ENCODE measurements around a stretch of chr9.

- RRBS, 2 experiments, result no CpG with 5 or more reads among the region's 7 CpGs
These were observed 33.6 kb upstream of the WASHC1 start for GRCh38 chr9:62871-63276.

DNA sequence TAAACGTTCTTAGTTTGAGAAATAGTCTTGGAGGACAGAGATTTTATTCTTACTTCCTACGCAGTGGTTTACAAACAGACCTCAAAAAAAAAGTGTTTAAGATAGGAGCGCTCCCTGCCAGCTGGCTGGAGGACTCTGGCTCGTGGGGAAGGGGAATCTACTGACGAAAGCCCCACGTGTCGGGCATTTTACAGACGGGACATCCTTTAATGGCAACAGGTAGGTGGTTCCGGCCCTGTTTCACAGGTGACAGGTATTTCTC lies 710 bp downstream of the ZNG1A start:
- RRBS, 2 experiments, result no CpG with 5 or more reads among the region's 9 CpGs

DNA sequence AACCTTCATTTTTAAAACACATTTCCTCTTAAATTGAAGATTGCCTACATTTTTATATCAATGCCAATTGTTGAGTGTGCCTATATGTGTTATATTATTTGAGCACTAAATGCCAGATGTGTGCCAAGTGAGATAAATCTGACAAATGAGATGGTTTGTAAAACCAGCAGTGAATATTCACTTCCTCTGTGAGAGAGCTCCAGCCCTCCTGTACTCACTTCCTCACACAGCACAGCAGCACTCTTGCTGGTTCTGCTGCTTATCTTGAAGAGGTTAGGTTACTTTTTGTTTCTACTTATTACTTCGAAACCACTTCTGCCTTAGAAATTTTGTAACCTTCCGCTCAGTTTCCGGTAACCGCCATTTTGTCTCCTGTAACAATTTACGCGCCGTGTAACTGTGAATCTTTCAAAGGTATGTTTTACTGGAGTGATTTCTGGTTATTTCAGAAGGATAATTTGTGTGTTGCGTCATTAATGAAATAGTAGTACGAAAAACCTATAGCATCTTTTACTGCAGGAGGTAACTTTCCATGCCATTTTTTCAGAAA lies 58.1 kb downstream of the DOCK8 start:
- RRBS, 2 experiments, result no CpG with 5 or more reads among the region's 9 CpGs

DNA sequence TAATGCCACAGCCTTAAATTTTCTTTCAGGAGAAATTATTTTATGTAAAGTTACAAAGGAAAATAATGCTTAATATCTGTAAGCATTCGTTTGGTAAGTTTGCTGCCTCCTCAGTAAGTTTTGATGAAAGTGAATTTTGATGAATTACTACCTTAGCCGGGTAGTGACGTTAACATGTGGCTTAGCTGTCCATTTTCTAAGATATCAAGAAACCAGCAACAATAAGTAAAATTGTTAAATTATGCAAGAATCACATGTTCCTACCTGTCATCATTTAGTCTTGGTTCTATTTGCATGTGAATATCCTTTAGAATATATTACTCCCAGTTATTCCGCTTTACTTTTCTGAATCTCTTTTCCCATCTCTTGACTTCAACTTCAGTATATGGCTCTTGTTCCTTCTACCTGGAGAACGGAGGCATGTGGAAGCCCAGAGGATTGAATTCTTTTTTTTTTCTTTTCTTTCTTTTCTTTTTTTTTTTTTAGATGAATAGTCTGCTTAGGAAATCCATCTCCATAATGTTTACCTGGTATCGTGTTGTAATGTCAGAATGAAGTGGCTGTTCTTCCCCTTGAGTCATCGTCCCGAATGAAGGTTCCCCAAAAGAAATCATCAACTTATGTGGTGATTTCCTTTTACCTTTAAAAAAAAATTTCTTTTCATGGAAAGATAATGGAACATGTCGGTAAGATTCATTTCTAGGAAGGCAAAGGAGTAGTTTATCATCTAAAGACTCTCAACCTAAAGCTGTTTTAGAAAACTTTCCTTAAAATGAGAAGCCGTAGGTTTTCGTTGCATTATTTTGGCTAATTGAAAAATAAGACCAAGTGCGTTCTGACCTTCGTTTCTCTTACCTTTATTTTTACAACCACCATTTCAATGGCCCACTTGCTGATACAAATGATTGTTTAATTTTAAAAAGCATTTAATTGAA lies 59.6 kb downstream of the DOCK8 start:
- RRBS, 2 experiments, result no CpG with 5 or more reads among the region's 13 CpGs

GRCh38 chr9:297056-297422 lies 82.4 kb downstream of the DOCK8 start:
- RRBS, 2 experiments, result no CpG with 5 or more reads among the region's 4 CpGs

DNA sequence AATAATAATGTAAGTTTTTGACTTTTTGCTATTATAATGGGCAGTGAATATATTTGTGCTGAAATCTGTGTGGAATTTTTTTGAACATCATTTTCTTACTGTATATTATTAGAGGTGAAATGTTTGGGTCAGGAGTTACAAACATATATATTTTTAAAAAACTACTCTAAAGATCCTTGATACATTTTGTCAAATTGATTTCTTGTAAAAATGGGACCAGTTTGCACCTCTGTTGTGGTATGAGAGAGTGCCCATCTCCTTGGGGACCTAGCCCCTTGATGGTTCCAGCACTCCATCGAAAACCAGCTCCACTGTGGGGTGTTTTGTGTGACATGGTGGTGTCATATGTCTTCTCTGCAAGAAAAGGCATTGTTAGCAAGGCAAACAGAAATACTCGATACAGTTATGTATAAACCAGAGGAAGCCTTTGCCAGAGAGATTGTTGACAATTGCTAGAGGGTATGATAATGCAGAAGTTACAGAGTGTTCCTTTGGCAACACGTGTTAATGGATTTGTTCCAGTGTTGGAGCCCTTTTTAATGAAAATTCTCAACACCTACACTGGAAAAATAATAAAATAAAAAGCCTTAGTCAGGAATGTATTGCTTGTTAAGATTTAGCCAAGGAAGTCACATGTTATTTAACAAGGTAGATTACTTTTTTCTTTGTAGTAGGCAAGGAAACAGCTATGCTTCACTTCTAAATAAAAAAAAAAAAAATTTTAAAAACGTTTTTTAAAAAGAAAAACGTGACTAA lies 66.5 kb downstream of the KANK1 start:
- RRBS, 2 experiments, result no CpG with 5 or more reads among the region's 5 CpGs

GRCh38 chr9:573945-574374 lies 69.5 kb downstream of the KANK1 start:
- RRBS, 2 experiments, result no CpG with 5 or more reads among the region's 8 CpGs

DNA sequence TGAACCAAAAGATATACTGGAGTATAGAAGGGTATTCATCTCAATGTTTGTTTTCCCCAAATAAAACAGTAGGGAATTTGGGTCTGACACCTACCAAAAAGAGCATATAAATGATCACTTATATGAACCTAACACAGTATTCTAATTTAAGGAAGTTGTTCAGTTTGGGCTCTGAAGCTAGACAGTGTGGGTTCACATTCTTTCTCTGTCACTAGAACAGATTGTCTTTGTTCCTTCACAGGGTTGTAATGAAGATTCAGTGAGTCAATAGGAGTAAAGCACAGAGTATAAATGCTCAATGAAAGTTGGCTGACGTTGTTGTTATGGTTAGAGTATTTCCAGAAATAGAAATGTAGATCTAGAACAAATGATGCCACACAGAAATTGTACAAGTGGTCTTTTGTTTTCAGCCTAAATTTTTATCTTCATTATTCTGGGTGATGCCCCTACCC lies 125.5 kb upstream of the DMRT1 start:
- RRBS, 2 experiments, result no CpG with 5 or more reads among the region's 1 CpG

DNA sequence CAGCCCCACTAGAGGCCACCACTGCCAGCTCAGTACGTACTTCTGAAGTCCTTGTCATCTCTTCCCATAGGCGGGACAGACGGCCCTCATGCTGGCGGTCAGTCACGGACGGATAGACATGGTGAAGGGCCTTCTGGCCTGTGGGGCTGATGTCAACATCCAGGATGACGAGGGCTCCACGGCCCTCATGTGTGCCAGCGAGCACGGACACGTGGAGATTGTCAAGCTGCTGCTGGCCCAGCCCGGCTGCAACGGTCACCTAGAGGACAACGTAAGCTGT lies 99.4 kb upstream of the DMRT1 start:
- RRBS, 2 experiments, result no CpG with 5 or more reads among the region's 14 CpGs

DNA sequence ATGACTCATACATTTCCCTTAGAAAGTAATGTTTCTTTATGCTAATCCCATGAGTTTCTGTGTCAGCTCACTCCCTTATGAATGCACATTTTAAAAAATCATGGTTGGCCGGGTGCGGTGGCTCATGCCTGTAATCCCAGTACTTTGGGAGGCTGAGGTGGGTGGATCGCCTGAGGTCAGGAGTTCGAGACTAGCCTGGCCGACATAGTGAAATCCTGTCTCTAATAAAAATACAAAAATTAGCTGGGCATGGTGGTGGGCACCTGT lies 89.2 kb upstream of the DMRT1 start:
- RRBS, 2 experiments, result no CpG with 5 or more reads among the region's 5 CpGs

GRCh38 chr9:818071-818687 lies 23.3 kb upstream of the DMRT1 start:
- RRBS, 2 experiments, result no CpG with 5 or more reads among the region's 7 CpGs

DNA sequence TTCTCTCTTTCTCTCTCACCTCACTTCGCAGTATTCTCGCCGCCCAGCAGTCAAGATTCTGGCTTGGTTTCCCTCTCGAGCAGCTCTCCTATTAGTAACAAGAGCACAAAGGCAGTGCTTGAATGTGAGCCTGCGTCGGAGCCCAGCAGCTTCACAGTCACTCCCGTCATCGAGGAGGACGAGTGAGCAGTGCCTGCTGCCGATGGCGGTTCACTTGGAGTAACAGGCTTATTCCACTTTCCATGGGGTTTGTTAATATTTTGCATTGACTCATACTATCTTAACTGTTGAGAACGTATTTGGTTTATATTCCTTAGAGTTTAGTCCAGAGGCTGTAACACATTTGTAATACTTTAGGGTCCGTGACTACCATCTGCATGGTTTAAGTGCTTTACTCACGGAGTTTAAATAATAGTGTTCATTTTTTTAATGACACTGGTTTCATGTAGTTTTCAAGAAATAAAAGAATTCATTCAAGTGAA lies 8.5 kb upstream of the DMRT3 start:
- RRBS, 2 experiments, result no CpG with 5 or more reads among the region's 14 CpGs

DNA sequence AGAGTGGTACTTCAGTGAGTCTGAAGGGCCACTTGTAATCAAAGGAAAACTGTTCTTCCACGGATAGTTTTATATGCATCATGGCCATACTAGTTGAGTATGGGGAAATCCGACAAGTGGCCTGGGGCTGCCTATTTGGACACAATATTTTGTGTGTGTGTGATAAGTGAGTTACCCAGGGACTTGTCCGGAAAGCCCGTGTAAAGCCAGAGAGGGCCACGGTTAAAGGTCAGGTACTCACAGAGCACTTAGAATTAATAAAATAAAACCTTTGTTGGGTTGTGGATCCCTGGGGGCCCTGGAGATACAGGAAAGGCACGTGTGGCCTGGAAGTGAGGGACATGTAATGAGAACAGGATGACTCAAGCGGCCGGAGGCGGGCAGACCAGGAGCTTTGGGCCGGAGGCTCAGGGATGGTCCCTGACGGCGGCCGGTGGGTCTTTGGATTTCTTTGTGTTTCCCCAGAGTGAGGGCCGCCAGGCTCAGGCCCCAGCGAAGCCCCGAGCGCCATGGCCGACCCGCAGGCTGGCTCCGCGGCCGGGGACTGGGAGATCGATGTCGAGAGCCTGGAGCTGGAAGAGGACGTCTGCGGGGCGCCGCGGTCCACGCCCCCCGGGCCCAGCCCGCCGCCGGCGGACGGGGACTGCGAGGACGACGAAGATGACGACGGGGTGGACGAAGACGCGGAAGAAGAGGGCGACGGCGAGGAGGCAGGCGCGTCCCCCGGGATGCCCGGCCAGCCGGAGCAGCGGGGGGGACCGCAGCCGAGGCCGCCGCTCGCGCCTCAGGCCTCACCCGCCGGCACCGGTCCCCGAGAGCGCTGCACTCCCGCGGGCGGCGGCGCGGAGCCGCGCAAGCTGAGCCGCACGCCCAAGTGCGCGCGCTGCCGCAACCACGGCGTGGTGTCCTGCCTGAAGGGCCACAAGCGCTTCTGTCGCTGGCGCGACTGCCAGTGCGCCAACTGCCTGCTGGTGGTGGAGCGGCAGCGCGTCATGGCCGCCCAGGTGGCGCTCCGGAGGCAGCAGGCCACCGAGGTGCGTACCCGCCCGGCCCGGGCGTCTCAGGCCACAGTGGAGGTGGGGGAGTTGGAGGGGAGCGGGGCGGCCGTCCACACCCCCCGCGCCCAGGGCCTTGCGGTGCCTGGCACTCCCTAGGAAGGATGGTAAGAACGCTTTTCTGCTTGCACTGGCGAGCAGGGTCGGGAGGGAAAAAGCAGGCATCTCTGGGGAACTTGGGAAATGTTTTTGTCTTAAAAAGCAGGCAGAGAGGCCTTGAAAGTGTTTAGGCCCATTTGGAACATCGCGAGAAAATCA lies 1.4 kb downstream of the DMRT2 start:
- RRBS, 2 experiments, result 84 to 90% methylated on average over 29 to 34 of the region's 108 CpGs

DNA sequence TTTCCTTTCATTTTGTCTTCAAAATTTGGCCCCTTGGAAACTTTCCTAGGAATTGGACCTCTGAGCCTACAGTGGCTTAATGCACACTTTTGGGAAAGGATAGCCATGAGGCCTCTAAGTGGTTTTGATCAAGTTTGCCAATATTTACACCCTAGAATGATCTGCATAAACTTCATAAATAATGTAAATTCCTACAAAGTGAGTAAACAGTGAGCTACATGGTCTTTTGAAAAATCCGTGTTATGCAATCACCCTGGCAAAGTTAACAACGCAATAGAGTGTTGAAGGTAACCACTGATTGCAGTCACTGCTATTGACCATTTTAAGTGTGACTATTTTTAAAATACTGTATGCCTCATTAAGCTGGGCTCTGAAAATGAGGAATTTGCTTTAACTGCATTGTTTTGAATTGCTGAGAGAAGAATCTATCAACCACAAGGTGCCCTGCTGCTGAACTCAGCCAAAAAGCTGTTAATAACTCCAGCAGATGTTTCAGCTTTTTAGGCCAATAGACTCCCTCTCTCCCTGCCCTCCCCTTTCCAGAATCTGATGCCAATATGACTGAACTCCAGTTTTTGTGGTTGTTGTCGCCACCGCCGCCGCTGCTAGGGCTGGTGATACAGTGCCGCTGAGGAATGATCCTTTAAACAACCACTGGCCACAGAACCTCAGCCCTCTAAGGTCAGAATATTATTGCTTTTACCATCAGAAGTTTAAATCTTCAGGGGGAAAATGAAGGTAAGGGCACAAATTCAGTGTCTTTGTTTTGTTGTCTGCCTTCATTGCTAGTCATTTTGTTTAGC lies 35.3 kb upstream of the SMARCA2 start:
- RRBS, 2 experiments, result no CpG with 5 or more reads among the region's 7 CpGs

GRCh38 chr9:2016541-2016662 lies 1.3 kb downstream of the SMARCA2 start:
- RRBS, 2 experiments, result under 1 to 7% methylated on average over 5 of the region's 12 CpGs

GRCh38 chr9:2016663-2017263 lies 1.6 kb downstream of the SMARCA2 start:
- RRBS, 2 experiments, result under 1 to 7% methylated on average over 23 to 24 of the region's 54 CpGs

GRCh38 chr9:2039355-2040029 lies 24.3 kb downstream of the SMARCA2 start:
- RRBS, 2 experiments, result 87 to 100% methylated on average over 1 to 3 of the region's 18 CpGs

- RRBS, 2 experiments, result no CpG with 5 or more reads among the region's 13 CpGs
These were observed 41.3 kb downstream of the SMARCA2 start for GRCh38 chr9:2056482-2056840.

- RRBS, 2 experiments, result no CpG with 5 or more reads among the region's 3 CpGs
These were observed 95.0 kb downstream of the SMARCA2 start for GRCh38 chr9:2110185-2110522.

GRCh38 chr9:2170497-2171004 lies 155.4 kb downstream of the SMARCA2 start:
- RRBS, 2 experiments, result no CpG with 5 or more reads among the region's 11 CpGs